Parietal lobe (tissue), 2 donors: ENCODE measurements around a stretch of chr15.

DNA sequence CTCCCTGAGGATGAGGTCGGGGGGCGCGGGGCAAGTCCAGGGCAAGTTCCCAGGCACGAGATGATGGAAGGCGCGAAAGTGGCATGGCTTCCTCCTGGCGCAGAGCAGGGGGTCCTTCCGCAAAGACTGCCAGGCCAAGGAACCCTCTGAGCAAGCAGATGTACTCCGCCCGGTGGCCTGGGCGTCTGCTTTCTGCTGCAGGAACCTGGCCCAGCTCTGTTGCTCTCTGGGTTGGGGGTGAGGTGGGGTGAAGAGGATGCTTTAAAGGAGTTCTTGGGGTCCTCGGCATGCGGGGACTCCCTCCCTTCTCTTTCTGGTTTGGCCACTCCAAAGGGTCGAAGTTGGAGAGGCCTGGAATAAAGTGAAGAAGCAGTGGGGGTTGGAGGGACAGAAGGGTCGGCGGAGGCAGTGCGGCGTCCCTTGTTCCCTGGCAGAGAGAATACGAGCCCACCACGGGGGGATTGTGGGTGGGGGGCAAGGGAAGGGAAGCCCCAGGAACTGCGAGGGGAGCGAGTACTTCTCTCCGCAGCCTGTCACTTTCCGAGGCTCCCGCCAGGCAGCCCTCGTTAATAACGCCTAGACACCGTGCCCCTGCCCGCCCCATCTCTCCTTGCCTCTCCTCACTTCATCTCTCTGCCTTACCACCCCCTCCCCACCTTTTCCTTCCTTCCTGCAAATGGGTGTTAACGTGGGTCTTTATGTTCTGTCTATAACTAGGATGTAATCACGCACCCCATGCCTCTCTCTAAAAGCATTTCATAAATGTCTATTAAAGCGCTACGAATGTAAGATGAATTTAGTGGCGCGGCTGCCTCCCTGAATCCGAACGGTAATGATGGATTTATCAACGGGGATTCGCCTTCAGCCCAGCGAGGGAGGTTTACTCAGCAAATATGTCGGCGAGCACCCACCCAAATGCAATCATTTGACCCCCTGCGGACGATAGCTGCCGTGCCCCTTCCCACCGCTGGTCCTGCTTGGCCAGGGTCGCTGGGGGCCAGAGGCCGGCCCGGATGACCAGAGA, 13.6 kb downstream of the NR2F2 start:
- RAMPAGE, long total RNA, result no peak

- RAMPAGE, long total RNA, result no peak
These were observed 14.9 kb downstream of the NR2F2 start for GRCh38 chr15:96345016-96346085.

DNA sequence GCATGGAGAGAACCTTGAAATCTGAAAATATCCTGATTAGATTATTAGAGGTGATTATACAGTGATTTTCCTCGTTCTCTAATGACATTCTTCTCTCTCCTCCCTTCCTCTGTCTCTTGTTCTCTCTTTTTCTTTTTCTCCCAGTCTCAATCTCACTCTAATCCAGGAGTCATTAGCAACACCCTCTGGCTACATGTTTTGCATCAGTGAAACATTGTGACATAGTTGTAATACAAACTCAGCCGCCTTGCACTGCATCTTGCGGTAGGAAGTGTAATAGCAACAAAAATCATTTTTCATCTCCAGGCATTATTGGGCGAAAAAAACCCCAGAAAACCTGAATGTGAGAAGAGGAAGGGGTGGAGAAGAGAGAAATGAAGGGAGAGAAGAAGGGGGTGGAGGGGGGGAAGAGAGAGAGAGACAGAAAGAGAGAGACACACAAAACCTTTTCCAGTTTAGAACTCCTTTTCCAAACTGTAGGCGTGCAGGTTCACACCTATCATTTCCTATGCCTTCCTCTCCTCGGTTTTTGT, 24.6 kb downstream of the NR2F2 start:
- RAMPAGE, long total RNA, result no peak

DNA sequence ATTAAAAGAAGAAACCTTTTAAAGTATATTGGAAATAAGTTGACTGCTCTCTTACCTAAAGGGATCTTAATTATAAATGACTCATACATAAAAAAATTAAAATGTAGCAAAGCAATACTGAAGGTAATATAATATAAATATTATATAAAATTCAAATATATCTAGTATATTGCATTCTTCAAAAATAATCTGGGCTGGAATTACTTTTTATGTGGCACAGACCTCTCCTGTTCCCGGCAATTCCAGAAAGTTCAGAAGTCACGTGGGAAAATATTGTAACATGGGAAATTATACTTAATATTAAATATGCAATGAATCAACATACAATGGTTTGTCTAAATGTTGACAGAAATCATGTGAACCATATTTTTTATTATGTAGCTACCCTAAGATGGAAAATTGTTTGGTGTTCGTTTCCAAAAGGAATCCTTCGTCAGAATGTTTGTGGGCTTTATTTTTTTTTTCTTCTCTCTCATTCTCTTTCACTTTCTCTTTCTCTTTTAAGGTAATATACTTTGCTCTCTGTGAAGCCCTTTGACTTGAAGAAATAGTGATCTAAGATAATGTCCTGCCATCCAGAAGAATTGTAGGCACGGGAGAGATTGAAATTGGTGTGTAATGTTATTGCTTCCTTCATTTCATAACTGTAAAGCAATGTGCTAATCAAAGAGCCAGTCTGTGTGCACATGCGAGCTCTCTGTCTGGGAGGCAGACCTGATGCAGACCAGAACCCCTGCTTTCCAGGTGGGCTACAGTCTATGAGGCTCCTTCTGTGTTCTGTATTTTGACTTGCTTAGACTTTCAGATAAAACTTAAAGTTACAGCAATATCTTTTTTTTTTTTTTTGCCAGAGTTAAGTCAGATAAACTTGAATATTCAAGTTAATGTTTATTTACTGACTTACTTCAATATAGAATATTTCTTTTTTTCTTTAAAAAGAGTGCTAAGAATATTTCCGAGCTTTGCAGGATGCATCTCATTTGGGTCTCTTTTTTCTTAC, 559.5 kb downstream of the NR2F2 start:
- RAMPAGE, long total RNA, result no peak

DNA sequence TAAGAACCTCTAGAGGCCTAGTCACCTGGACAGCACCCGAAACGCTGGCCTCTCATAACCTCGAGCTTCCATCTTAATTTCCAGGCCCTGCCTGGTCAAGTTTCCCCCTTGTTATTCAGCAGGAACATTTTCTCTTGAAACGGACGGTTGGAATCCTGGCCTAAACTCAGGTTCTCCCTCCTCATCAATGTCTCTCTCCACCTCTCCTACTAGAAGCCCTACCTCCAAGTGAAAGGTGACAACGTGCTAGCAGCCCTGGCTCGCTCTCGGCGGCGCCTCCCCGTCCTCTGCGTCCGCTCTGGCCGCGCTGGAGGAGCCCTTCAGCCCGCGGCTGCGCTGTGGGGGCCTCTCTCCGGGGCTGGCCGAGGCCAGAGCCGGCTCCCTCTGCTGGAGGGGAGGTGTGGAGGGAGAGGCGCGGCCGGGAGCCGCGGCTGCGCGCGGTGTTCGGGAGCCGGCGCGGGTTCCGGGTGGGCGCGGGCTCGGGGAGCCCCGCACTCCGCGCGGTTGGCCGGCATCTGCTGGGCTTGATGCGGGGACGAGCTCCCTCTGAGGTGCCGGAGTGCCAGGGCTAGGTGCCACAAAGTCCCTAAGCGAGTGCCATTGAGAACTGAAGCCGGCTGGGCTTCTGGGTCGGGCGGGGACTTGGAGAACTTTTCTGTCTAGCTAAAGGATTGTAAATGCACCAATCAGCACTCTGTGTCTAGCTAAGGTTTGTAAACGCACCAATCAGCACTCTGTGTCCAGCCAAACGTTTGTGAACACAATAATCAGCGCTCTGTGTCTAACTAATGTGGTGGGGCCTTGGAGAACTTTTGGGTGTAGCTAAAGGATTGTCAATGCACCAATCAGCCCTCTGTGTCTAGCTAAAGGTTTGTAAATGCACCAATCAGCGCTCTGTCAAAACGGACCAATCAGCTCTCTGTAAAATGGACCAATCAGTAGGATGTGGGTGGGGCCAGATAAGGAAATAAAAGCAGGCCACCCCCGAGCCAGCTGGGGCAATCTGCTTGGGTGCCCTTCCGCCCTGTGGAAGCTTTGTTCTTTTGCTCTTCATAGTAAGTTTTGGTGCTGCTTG, 84.8 kb upstream of the ARRDC4 start:
- RAMPAGE, long total RNA, result no peak

DNA sequence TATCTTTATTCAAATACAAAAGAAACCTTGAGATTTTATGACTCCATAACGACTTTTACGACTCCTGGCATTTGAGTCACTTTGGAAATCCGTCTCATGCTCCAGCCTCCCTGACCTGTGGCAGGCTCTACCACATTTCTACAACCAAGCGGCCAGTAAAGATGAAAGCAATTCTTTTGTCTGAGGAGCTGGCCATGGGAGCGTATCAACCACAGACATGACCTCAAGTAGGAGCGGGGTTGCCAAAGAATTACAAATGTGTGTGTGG, 40.0 kb downstream of the ARRDC4 start:
- RAMPAGE, long total RNA, result no peak

DNA sequence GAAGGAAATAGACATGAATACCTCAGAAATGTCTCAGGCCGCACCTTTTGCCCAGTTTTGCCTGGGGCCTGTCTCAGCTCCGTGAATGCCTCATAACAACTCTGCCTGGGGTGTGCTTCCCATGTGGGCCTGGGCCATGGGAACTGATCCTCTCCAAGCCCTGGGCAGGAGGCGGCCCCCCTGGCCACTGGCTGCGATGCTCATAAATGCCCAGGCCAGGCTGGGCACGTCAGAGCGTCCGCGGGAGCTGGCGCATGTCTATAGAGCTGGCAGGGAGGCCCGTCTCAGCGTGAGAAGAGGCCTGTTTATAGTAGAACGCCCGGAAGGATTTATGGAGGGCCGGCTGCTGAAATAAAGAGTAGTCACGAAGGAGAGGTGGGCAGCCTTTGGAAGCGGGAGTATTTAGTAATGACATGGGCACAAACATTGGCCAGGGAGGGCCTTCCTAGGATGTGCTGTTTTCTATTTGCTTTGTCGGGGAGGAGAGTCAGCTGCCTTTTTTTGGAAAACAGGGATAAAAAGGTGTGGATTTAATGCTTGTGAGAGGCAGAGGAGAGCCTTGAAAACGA, 85.9 kb upstream of the IGF1R start:
- RAMPAGE, long total RNA, result no peak

- RAMPAGE, long total RNA, result no peak
These were observed 12.4 kb downstream of the IGF1R start for GRCh38 chr15:98660765-98661140.

GRCh38 chr15:98669421-98670127, 21.2 kb downstream of the IGF1R start:
- RAMPAGE, long total RNA, result no peak

- RAMPAGE, long total RNA, result no peak
These were observed 75.6 kb downstream of the IGF1R start for GRCh38 chr15:98724025-98724288.

DNA sequence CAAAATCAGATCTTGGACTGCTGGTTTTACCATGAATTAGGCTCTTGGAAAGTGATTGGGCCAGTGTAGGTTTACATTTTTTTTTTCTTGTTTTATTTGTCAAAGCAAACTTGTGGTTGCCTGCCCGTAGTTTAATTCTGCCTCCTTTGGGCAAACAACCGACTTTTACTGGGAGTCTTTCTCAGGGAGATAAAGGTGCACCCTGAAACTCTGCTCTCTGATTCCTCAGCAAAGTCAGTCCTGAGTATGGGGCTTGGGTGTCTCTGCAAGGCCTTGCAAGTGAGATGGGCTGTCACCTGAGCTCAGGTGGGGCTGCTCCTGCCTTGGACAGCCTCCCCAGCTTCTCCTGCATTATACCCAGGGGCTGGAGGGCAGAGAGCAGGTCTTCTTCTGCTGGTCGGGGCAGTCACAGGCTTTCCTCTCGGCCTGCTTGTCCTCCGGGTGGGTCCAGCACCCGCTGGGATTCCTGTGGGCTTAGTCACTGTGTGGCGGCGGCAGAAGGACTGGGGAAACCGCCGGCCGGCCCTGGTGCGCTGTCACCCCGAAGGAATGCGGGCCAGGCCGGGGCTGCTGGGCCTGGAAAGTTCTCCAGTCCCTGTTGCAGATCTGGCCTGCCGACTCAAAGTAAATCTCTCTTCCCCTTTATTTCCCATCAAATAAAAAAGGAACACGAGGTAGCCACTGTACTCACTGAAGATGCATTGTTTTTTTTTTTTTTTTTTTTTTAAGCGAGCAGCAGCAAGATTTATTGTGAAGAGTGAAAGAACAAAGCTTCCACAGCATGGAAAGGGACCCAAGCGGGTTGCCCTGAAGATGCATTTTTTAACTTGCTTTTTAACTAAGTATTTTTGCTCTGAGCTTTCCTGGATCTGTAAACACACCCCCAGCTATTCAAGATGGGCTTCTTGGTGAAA, 79.2 kb downstream of the IGF1R start:
- RAMPAGE, long total RNA, result no peak

- RAMPAGE, long total RNA, result no peak
These were observed 97.0 kb downstream of the IGF1R start for GRCh38 chr15:98745087-98745993.

DNA sequence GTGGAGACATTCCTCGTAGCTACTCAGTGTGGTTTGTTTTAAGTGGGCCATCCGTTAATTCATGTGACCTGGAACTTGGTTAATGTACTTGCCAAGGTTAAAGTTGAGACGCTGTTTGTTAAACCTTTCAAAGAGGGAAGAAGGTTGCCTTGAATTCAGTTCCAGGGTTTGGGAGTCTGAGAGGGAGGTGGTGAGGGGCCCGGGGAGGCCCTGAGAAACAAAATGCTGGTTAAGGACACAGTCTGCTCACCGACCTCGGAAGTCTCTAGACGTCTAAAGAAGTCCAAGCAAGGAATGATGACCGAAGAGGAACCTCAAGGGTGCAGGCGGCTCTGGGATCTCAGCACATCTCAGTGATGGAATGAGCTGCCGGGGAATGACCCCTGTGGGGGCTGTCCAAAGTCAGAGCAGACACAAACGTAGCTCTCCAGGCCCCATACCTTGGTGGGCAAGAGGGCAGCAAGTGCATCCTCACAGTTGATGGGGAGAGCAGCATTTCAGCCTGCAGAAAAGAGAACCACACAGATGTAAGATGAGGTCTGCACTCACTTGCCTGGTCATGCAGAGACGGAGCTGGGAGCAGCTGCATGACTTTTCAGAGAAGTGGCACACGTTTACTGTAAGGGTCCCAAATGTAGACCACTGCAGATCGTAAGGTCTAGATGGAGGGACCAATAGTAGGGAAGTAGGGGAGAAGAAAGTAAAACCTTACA, 129.0 kb downstream of the IGF1R start:
- RAMPAGE, long total RNA, result no peak

GRCh38 chr15:98787989-98788785, 139.8 kb downstream of the IGF1R start:
- RAMPAGE, long total RNA, result no peak

DNA sequence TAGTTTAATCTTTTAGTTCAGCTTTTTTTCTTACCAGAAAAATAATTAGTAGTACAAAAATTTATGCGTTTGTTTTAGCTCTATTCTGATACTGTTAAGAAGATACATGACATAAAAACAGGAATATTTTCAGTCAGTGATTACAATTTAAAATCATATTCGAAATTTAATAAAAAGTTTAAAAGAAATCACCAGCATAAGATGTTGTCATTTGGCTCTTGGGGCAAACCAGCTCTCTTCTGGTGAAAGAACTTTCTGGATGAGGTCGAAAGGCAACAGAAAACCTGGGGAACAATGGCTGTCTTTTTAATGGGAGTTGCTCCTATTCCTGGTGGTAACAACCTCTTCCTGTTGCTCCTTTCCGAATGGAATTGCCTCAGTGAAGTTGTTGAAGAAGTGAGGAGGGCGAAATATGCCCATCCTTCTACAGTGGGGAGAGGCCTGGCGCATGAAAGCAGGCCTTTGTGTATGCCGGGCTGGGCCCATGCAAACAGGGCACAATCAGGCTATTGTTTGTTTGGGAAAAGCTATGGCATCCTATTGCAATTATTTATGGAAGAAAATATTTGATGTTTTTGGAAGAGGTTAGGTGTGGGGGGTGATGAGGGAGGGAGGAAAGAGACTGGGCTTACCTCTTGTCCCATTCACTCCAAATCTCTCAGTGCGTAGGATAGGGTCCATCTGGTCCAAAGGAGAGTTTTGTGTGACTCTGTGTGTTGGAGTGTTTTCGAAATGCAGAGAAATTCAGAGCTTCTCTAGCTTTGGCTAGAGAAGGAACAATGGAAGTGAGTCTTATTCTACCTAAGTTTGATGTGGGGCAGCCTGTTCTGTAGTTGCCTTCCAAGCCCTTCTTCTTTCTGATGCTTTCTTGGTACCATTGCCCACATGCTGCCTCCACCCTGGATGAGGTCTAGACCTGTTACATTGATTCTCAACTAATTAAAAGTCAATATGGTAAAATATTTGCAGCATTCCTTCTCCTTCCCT, 166.9 kb downstream of the IGF1R start:
- RAMPAGE, long total RNA, result no peak

- RAMPAGE, long total RNA, result no peak
These were observed 156.6 kb downstream of the PGPEP1L start for GRCh38 chr15:98850749-98851563.

- RAMPAGE, long total RNA, result no peak
These were observed 142.2 kb downstream of the PGPEP1L start for GRCh38 chr15:98865284-98865858.

DNA sequence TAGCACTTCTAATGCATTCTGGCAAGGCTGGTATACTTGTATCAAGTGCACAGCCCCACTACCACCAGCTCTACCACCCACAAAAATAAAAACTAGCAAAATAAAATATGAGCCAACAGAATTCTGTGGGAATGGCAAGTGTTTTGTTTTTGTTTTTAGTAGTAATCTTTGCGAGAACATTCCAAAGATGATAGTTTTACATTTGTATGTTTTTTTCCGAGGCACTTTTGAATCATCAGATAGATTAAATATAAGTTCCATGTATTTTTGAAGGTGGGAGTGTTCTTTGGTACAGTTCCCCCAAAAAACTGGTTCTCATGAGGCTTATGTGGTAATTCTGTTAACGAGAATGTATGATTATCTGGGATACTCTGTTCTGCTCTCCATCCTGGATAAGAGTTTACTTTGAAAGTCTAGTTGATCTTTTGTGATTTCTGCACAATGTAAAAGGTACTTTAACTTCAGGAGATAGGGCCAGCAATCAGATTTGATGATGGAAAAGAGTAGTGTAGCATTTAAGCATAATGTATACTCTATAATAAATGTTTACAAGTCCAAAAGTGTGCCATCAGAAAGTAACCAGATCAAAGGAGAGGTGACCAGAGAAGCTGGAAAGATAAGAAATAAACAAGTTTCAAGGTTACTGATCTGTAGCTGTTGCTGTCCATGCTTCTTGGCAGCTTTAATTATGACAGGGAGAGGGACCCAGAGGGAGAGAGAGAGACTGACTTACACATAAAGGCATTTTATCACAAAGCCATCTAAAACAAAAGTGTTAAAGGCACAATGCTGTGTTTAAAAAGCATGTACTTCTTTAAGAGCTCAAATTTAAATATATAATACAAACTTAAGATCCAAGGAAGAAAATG, 130.9 kb downstream of the PGPEP1L start:
- RAMPAGE, long total RNA, result no peak

GRCh38 chr15:99005289-99005923, 2.2 kb downstream of the PGPEP1L start:
- RAMPAGE, long total RNA, result no peak

DNA sequence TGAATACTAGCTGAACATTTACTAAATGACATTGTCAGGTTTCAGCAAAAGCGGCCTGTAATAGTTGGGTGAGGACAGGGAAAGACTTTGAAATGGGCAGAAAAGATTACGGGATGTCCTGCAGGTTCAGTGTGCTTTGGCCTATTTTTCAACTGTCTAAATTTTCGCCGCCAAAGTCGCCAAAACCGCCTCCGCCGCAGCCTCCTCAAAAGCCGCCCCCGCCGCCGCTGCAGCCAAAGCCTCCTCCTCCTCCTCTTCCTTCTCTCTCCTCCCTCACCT, 6.4 kb upstream of the PGPEP1L start:
- RAMPAGE, long total RNA, result no peak